Parietal lobe (tissue), 2 donors: ENCODE measurements around a stretch of chr2.

DNA sequence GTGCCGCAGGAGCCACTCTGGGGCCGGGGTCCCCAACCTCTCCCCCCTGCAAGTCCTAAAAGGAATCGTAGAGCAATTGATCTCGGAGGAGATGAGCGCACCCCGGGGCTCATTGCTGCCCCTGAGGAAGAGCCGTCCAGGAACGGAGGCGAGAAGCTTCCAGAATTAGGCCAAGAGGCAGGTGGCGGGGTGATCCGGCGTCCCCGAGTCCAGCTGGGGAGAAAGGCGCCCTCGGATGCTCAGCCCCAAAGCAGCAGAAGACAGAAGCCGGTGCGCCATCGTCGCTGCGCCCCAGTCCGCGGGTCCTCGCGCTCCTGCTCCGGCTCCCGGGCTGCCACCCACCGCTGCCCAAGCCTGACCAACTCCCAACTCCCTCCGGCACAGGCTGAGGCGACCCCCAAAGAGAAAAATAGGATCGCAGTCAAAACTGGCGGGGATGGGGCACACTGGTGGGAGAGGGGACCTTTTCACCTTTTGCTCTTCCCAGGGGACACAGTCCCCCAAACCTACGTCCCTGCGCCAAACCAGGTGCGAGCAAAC lies 8.6 kb upstream of the MEIS1 start:
- RAMPAGE, long total RNA: no peak

DNA sequence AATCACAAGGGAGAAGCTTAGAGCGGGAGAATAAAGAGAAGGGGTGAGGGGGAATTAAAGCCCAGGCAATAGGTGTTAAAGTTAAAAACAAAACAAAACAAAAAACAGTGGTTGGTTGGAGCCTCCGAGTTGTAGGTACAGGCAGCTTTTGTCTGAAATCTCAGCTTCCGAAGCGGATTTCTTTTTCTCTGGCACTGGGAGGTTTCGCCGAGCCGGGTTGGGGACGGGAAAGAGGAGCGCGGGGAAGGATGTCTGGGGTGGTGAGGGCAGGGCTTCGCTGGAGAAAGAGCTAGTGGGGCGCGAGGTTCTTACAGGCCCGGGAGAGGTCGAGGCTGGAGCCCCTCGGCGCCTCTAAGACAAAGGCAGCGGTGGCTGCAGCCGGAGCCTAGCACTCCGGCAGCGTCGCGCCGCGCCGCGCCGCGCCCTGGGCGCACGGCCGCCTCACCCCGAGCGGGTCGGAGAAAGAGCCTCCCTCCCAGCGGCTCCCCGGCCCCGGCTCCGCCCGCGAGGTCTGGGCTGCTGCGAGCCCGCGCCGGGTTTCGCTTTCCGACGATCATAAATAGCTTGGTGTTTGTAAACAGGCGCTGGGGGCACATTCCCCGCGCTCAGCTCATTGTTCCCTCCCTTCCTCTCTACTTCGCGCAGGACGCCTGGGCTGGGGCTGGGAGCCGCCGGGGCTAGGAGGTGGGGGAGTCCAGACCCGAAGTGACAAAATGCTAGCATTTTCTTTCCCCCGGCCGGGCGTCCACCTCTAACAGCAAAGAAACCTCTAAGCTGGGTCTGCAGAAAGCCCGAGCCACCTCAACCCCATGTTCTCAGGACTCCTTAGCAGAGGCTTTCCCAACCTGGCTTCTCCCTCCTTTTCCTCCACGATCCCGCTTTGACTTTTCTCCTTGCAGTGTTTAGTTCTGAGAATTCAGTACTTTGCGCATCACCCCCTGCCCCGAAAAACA lies 867 bp upstream of the MEIS1 start:
- RAMPAGE, long total RNA: no peak

DNA sequence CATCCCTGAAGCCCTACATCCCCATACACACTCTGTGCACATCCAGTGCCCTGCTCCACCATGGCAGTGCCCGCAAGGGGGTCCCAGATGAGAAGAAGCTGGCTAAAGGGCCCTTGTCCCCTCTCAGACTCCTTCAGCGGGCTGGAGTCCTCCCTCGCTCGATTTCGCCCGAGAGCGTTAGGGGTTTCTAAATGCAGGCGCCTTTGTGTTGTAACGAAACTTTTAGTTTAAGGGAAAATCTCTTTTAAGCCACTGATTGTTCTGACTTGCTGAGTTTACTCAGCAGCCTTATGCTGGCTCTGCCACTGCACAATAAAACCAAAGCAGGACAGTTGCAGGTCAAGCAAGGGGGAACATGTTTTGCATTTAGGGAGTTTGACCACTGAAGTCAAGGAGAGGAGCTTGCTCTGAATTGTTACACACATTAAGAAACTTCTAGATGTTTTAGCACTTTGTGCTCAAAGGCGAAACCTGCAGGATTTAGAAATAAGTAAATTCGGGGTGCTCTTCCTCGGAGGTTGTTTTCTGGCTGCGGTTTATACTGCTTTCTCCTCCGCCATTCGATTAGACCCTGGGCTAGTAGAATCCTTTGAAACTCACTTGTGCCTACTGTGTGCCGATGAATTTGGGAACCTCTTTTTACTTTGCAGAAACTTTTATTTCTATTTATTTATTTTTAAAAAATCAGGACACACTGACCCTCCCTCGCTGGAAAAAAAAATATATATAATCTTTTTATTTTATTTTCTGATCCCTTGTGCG lies 3.4 kb downstream of the MEIS1 start:
- RAMPAGE, long total RNA: no peak

DNA sequence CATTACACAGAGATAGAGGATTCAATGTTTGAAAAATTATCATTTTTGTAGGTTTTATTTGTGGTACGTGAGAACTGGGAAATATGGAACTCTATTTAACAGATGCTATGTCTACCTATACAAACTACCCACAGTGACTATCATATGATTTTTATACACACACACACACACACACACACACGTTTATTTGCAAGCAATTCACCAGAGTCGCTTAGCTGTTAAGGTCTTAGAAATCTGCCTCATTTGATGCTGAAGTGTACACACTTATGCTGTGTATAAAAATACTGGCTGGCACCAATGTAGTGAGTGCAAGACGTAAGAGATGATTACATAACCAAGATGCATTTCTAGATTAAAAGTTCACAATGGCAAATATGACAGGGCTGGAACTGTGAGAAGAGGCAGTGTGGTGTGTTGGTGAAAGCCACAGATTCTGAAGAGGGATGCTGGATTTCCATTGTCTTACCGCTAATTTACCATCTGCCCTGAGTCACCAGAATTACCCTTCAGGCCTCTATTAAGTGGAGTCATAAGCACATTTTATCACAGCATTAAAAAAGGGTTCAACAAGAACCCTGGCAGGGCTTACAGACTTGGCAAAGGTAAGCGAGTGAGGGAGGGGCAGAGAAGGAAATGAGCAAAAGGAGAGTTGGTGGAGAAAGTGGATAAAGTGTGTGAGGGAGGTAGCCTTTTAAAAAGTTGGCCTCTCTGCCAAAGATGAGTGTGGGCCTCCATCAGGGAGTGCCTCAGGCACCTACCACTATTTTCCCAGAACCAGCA lies 21.3 kb downstream of the MEIS1 start:
- RAMPAGE, long total RNA: no peak

DNA sequence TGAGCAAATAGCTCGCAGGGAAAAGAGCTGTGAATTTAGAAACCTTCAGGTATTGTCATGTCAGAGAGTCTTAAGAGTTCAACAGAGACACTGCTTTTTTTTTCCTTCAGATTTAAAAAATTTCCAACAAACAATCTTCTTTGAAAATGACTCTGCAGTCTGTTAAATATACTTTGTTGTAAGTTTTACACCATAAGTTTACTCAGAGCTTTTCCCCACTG lies 118.6 kb downstream of the MEIS1 start:
- RAMPAGE, long total RNA: no peak

- RAMPAGE, long total RNA: no peak
These were observed 141.5 kb downstream of the MEIS1 start for GRCh38 chr2:66576357-66576802.

- RAMPAGE, long total RNA: no peak
These were observed 802 bp downstream of the ETAA1 start for GRCh38 chr2:67397839-67398431.

GRCh38 chr2:67399037-67399597 lies 2.0 kb downstream of the ETAA1 start:
- RAMPAGE, long total RNA: no peak

- RAMPAGE, long total RNA: no peak
These were observed 129.2 kb downstream of the ETAA1 start for GRCh38 chr2:67526271-67526731.

DNA sequence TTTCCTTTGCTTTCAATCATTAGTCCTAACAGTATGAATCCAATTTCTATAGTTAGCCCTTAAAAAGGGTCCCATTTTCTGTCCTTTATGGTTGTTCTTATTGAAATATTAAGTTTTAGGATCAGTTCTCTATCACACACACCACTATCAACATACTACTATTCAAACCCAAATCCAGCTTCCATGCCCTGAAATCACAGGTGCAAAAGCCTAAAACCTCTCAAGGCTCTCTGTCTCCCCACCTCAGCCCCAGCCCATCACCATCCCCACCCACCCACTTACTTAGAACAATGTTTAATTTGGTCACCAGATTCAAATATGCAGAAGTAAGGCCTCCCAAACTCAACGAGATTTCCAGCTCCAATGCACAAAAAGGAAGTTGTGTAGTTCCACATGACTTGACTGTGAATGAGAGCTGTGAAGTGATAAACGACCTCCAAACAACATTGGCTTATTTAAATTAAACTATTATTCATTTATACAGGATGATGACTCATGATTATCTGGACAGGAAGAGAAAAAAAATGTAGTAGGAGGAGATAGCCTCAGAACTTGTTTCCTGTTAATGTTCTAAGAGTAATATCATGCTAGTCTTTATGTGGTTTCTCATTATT lies 237.5 kb downstream of the C1D start:
- RAMPAGE, long total RNA: no peak

GRCh38 chr2:68063811-68064479 lies 1.1 kb upstream of the C1D start:
- RAMPAGE, long total RNA: no peak

DNA sequence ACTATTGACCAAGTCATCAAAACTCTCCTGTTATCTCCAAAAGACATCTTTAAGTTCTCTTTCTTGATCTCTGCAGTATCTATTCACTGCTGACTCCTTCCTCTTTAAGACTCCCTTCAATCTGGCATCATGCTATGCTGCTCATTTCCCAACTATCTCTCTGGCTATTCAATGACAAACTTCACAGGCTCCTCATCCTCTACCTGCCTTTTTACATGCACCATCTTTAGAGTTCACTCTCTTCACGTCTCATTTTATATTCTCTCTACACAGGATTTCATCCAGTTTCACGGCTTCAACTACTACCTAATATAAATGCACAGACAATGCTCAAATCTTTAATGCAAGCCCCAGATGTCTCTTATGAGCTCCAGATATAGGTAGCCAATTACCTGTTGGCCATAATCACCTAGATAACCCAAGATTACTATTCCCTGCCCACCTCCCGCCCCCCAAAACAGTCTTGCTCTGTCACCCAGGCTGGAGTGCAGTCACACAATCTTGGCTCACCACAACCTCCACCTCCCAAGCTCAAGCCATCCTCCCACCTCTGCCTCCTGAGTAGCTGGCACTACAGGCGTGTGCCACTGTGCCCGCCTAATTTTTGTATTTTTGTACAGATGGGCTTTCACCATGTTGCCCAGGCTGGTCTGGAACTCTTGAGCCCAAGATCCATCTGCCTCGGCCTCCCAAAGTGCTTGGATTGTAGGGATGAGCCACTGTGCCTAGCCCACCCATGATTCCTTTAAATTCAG lies 5.6 kb downstream of the PPP3R1 start:
- RAMPAGE, long total RNA: no peak

- RAMPAGE, long total RNA: no peak
These were observed 1.1 kb downstream of the PLEK start for GRCh38 chr2:68366046-68366699.

- RAMPAGE, long total RNA: no peak
These were observed 36.2 kb downstream of the PROKR1 start for GRCh38 chr2:68679239-68680410.

GRCh38 chr2:68714730-68715769 lies 19.6 kb upstream of the ARHGAP25 start:
- RAMPAGE, long total RNA: no peak

- RAMPAGE, long total RNA: no peak
These were observed 6.5 kb downstream of the ARHGAP25 start for GRCh38 chr2:68741148-68741531.

DNA sequence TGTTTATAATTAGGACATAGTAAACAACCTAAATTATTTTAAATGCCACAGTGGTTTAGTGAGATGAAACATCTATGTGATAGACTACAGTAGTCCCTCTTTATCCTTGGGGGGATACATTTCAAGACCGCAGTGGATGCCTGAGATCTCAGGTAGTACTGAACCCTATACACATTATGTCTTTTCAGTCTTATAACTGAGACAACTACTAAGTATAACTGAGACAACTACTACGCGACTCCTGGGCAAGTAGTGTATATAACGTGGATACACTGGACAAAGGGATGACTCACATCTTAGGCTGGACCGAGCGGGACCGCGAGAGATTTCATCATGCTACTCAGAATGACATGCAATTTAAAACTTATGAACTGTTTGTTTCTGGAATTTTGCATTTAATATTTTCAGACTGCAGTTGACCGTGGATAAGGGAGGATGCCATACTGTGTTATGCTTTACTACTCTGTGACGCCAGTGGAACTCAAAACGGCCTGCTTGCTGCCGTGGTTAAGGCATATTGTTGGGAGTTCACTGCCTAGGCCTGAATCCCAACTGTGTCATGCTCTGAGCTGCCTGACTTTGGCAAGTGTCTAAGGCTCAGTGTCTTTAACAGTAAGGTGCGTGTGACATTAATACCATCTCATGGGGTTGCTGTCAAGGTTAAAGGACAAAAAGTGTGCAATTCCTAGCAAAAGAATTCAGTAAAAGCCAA lies 64.7 kb downstream of the BMP10 start:
- RAMPAGE, long total RNA: no peak

- RAMPAGE, long total RNA: no peak
These were observed 14.1 kb downstream of the BMP10 start for GRCh38 chr2:68856987-68857524.

GRCh38 chr2:69171345-69171943 lies 158.5 kb downstream of the ANTXR1 start:
- RAMPAGE, long total RNA: no peak

- RAMPAGE, long total RNA: no peak
These were observed 187.0 kb downstream of the GFPT1 start for GRCh38 chr2:69199757-69200703.